ENCODE data around the gene GOLGA2.

DNA sequence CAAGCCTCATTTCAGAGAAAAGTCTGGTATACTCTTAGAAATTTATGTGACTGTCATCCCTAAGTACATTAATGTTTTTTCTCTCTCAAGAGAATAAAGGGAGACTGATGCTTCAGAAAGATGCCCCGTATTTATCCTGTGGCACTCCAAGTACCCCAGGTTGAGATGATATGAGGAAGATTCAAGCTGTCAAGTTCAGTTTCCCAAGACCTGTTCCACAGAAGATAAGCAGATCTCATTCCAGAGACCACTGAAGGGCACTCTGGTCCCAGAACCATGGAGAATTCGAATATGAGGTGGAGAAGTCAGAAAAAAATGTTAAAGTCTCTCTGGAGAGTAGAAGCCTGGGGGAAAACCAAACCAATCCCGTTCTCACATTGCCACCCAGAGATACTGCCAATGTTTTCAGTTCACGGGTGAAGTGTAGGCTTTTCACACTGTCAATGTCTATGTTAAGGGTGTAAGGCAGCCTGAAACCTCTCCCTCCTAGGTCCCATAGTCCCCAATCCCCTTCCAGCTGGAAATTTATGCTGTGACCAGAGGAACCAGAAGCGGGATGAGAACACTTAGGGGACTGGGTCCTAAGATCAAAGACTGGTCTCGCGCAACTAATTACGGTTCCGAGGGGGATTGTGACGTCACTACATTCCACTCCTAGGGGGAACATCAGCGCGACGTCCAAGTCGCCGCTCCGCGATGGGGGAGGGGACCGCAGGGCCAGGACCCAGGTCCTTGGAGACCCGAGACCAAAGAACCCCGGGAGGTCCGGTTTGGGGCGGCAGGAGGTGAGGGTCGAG, 897 bp downstream of the GOLGA2 start:
- PRO-cap: no peak

DNA sequence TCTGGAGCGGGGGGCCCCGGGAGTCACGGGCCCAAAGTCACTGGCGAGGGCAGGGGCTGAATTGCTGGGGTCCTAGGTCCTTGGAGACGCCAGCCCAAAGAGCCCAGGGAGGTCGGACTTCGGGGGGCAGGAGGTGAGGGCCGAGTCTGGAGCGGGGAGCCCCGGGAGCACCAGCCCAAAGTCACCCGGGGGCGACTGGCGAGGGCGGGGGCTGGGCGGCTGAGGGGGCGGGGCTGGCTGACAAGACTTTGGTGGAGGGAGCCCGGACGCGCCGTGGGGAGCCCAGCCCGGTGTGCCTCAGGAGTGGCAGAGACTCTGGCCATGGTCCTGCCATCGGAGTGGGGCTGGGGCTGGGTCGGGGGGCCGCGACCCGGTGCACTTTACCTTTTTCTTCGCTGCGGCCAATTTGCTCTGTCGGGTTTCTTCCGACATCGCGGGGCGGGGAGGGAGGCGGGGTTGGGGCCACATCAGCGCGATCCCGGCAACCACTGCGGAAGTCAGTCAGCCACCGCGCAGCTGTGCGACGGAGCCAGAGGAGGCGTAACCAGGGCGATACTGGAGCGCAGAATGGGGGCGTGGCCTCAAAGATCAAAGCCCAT, at the start of gene GOLGA2:
Gene GOLGA2 (minus strand): TSS at position 499 of the 599 bp plus-strand sequence.
- PRO-cap: bidirectional peak, plus-strand start outside the sequence, minus-strand start at position 490 of the sequence

DNA sequence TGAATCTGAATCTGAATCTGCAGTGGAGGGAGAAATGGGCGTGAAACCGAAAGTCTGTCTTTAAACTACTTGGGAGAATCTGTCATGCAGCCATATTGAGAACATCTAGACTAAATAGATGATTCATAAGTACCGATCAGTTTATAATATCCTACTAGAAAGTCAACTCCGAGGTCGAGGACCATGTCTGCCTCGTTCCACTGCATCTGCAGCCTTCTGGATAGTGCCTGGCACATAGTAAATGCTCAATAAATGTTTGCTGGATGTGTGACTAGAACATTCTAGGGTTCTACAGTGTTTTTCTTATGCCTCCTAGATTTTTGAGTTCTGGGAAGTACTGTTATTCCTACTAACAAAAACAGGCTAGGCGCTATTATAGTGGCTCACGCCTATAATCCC, 668 bp downstream of the COQ4 start:
- PRO-cap: no peak

- PRO-cap: unidirectional peak, minus-strand start at chr9:128341528
Measured at GRCh38 chr9:128341411-128341890, 1.1 kb downstream of the SLC27A4 start.

DNA sequence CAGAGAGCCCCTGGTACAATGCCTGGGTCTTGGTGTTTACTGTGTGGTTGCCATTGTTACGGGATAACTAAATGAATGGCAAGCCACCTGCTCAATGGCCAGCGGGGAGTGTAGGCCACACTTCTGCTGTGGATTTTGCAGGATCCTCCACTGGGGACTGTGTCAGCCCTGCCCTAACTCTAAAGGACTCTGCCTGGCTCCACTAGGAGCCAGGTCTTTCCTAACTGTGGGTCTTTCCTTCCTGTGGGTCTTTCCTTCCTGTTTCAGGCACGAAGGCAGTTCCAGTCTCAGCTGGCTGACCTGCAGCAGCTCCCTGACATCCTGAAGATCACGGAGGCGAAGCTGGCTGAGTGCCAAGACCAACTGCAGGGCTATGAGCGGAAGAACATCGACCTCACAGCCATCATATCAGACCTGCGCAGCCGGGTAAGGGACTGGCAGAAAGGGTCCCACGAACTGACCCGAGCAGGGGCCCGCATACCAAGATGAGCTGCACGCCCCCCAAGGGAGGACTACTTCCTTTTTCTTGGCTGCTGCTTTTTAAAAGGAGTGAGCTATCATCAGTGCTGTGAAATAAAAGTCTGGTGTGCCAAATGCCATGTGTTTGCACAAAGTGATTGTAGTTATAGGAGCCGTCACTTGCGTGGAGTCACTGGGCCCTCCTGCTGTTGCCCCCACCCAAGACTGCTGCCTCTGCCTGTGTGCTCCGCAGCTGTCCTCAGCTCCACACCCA, 10.1 kb upstream of the GLE1 start:
- PRO-cap: no peak

DNA sequence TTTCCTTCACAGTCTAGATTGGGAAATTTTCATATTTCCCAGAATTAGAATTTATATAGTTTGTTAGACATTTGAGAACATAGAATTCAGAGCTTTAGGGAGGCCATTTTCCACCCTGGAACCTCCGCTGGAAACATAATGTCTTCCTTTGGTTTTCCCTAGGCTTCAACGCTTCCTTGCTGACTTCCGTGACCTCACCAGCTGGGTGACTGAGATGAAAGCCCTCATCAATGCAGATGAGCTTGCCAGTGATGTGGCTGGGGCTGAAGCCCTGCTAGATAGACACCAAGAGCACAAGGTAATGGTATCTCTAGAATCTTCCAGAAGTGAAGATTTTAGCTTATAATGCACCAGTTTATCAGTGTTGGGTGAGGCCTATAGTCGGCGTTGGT, 25.6 kb downstream of the SPTAN1 start:
- PRO-cap: no peak

GRCh38 chr9:128580847-128581191, 28.4 kb downstream of the SPTAN1 start:
- PRO-cap: no peak

DNA sequence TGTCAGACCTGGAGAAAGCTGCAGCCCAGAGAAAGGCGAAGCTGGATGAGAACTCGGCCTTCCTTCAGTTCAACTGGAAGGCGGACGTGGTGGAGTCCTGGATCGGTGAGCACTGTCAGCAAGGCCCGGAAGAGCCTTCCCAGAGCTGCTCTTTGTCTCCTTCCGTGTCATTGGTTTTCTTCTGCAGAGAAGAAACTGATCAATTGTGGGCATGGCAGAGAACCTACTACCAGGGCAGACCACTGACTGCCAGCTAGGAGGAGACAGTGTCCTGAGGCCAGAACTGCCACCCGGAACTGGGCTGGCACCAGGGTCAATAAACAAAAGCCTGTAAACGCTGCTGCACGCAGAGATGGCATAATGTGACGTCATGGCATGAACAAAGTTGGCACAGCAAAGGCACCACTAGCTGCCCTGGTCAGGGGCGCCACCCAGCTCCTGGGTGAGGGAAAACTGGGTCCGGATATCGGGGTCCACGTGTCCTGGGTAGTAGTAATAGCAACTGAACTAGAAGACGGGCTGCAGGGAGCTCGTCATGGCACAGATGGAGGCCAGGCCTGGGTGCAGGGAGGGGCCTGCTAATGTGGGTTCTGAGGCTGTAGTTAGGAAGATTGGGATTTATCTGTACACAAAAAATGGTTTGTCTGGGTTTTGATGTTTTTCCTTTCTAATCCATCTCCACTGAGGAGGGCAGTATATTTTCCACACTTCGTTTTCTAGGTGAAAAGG, 32.1 kb downstream of the DYNC2I2 start:
- PRO-cap: no peak

- PRO-cap: no peak
Measured at GRCh38 chr9:128685897-128686771, 2.9 kb upstream of the SET start.

DNA sequence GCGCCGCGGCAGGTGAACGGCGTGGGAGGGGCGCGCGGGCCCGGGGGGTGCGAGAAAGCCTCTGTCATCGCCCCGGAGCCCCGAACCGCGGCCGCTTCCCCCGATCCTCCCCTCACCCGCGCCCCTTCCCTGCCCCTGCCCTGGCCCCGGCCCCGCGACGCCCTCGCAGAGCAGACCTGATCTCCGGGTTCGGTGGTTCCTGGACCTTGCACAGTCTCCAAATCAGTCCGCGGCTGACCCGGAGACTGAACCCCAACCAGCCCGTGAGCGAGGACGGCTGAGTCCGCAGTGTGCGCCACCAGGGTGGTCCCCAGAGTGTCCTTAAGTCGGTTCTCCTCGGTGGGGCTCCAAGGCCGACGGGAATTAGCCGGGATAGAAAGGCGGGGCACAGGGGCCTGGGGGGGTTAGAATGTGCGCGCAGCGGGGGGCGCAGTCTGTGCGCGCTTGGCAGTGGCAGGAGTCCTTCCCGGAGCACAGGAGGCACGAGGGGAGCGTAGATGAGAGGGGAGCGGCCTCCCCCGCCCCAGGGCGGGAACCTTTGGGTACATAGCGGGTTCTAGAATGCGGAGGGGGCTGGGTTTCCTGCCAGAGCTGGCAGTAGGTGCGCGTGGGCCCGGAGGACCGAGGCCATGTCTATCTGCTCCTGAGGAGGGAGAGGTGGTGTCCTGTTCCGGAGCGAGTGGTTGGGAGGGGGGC, 773 bp downstream of the PKN3 start:
- PRO-cap: no peak

DNA sequence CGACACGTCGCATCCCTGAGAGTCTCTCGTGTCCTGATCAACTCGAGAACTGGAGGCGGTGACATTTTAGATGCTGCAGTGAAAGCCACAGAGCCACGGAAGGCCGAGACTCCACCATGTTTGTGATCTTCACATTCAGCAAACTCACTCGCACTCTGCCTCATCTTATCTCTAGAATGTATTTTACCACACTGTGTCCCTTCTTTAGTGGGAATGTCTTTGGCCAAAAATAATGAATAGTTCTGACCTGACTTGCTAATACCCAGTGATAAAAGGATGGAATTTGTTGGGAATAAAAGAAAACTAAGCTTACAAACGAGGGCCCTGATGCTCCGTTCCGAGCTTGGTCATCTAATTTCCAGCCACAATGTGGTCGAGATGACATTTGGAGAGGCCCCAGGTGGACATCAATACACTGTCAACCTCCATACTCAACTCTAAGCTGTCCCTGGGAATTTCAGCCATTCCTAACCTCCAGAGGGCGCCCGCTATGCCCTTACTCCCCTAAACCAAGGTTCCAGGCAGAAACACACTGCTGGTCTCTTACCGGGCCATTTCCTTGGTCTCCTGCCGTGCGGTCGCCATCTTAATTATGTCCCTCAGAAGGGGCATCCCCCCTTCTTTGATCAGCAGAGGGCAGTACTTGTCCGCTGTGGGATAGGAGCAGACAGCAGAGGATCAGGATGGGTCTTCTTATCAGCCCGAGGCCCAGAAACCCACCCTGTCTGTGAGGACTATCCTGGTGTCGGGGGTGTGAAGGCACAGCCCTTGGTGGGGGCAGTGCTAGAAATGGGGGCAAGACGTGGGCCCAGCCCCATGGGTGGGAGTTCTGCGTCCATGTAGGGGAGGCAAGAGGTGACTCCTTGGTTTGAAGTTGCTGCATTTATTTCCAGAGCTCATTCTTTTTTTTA, 9.2 kb upstream of the ZDHHC12 start:
- PRO-cap: no peak

- PRO-cap: no peak
Measured at GRCh38 chr9:128792832-128793269, 5.8 kb downstream of the TBC1D13 start.

DNA sequence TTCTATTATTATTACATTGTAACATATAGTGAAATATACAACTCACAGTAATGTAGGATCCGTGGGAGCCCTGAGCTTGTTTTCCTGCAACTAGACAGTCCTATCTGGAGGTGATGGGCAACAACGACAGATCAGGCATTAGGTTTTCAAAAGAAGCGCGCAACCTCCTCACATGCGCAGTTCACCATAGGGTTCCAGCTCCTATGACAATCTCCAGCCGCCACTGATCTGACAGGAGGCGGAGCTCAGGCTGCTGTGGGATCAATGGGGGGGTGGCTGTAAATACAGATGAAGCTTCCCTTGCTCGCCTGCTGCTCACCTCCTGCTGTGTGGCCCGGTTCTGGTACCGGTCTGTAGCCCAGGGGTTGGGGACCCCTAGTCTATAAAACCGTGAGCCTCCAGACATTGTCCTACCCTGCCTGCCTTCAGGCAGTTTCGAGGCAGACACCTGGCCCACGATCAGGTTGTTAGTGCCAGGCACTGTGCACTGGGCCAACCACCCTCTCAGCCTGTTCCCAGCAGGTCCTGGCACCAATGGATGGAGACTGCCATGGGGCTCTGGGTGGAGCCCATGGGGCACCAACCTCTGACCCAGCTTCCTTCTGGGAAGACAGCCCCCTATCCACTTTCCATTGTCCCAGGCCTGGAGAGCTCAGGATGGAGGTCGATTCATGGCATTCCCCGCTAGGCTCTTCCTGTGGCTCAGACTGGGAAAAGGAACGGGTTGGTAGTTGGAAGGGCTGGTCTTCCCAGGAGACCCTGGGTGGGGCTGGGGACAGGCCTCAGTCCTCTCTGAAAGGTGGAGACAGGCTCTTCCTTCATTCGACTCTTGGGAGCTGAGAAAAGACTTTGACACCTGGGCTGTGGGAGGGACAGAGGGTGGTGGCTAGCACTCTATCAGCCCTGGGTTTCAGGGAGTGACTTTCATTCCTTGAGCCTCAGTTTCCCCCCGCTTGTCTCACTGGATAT, 1.7 kb downstream of the ENDOG start:
- PRO-cap: no peak

DNA sequence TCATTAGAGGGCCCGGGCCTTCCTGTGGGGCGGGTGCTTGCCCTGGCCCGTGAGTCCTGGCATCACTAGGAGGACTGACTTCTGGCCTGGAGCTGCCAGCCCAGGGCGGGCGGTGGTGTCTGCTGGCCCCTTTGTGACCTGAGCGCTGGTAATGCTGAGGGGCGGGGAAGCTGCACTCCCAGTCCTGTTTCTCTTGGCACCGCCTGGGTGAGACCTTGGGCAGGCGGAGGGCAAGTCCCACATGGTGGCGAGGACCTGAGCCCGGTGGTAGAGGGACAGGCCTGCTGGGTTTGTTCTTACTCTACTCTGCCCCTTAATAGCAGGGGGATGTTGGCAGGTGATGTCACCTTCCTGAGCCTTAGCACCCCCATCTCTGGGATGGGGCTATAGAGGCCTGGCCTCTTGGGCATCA, 18.0 kb upstream of the PHYHD1 start:
- PRO-cap: no peak

GRCh38 chr9:128907365-128908071, 13.3 kb upstream of the PHYHD1 start:
- PRO-cap: no peak

GRCh38 chr9:128915640-128915871, 5.2 kb upstream of the PHYHD1 start:
- PRO-cap: no peak

DNA sequence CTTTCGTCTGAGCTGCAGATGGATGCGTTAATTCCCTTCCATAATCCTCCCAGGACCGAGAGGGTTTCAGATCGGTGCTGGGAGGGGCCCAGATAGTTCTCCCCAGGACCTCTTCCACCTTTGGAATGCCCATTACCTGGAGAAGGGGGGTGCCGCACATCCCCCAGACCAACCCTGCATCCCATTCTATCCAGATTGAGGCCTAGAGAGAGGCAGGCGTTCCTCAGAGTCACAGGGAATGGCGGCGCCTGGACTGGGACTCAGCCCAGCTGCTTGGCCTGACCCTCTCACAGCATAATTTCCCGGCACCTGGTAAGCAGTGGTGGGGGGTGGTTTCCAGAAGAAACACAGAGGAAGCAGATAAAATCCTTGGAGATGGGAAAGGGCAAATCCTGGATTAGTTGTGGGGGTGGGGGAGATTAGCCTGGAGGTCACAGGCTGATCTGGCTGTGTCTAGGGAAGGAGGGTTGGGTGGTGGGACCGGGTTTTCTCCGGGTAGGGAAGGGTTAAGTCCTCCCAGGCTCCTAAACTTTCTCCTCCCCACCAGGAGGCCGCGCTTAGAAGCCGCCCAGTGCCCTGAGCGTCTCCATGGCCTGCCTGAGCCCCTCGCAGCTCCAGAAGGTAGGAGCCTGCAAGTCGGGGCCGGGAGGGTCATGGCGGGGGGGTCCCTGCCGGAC, 1.1 kb downstream of the PHYHD1 start:
- PRO-cap: unidirectional peak, plus-strand start at position 226 of the sequence

DNA sequence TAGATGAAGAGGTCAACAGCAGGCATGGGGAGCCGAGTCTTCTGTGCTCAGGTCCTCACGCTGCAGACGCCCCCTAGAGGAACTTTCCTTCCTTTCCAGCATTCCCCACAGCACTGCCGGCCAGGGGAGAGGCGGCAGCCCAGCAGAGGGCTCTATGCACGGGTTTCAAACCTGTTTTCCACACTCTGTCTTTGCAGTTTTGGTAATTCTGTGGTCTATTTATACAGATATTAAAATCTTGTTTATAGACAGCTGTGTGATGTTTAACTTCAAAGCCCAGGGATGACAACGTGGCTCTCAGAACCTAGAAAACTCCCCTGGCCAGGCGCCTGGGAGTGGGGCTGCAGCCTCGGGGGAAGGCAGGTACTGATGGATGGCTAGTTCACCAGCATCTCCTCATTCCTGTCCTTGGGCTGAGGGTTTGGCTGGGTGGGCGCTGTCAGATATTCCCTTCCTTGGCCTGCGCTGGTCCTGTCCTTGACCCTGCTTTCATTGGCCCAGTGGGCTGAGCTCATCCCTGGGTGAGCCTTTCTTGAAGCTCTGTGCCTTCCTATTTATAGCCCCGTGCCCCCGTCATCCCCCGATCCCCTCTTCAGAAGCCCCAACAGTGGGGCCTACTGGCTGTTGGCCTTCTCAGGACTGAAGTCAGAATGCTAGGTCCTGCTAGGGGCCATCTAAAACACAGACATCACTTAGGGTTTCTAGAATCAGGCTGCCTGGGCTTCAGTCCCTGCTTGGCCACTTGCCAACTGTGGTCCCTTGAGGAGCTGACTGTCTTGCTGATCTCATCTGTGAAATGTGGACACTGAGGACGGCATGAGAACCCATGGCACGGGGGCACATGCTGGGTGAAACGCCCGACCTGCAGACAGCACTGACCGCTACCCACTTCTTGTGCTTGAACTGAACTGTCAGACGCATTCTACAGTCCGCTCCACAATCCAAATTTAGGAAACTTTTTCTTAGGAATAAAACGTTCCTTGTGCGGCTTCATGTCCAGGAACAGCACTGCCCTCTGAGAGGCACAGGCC, 21.0 kb downstream of the SH3GLB2 start:
- PRO-cap: no peak

GRCh38 chr9:129037199-129037461, 704 bp downstream of the MIGA2 start:
- PRO-cap: no peak

DNA sequence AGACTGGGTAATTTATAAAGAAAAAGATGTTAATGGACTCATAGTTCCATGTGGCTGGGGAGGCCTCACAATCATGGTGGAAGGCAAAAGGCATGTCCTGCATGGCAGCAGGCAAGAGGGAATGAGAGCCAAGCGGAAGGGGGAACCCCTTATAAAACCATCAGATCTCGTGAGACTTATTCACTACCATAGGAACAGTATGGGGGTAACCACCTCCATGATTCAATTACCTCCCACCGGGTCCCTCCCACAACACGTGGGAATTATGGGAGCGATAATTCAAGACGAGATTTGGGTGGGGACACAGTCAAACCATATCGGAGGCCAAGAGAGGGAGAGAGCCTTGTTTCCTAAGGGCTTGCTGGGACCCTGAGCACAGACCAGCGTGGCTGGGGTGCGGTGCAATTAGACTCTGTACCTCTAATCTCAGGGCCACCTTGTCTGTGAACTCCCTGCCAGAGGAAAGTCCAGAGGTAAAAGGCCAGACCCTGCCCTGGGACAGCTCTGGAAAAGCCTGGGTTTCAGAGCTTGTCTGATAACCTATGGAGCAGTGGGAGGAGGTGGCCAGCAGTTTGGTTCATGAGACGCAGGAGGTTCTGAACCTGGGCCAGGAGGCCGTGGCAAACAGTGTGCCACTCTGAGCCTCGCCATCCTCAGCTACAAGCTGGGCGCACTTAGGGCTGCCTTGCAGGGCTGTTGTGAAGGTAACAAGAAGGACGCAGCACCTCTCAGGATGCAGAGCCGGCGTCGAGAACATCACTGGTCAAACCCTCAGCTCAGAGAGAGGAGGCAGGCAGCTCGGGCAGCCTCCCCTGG, 5.0 kb upstream of the DOLPP1 start:
- PRO-cap: no peak